Vein endothelial cell (primary cell): ENCODE data around the genes PRICKLE4 and BYSL.

GRCh38 chr6:41287967-41288420 is 1.5 kb upstream of the TREM1 start:
- CAGE, long polyA plus RNA = no peak

GRCh38 chr6:41449747-41450214 is 96.4 kb upstream of the FOXP4 start:
- CAGE, long polyA plus RNA = no peak

GRCh38 chr6:41502797-41503310 is 43.3 kb upstream of the FOXP4 start:
- CAGE, long polyA plus RNA = no peak

- CAGE, long polyA plus RNA = no peak
Observed at GRCh38 chr6:41591220-41592025, 45.2 kb downstream of the FOXP4 start.

- CAGE, long polyA plus RNA = no peak
Observed at GRCh38 chr6:41706598-41707406, 28.6 kb downstream of the TFEB start.

- CAGE, long polyA plus RNA = no peak
Observed at GRCh38 chr6:41744270-41744966, 2.8 kb downstream of the PGC start.

GRCh38 chr6:41780318-41781213 is at the start of gene PRICKLE4:
TSS of gene PRICKLE4 (plus strand) at chr6:41780782.
- CAGE, long polyA plus RNA = no peak

- CAGE, long polyA plus RNA = no peak
Observed at GRCh38 chr6:41784408-41785422, 2.8 kb upstream of the TOMM6 start.

GRCh38 chr6:41921060-41921895 is at the start of gene BYSL:
TSS of gene BYSL (plus strand) at chr6:41921499.
- CAGE, long polyA plus RNA = start-site peak on the plus strand at chr6:41921589-41921712, 23 and 16 reads in 2 replicates

DNA sequence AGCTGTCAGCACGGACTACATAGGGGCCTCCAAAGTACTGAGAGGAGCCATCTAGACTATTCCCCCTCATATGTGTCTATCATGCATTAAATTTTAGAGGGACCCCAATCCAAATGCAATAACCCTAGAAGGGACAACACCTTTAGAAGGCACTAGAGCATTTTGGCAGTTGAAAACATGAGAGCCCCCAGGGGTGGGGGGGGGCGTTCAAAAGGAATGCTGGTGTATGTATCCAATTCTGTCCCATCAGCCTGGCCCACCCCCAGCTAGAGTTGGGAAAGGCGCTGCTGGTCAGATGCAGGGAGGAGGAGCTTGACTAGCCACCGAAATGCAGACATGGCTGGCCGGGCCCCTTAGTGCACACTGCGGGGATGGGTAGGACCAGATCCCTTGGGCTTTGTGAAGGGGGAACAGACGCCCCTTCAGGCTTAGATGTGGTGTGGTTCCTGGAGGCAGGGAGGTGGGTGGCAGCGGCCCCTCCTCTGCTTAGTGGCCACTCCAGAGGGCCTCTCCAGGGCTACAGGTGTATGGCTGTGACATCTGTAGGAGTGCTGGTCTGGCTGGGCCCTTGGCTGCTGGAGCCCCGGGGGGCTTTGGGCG is 6.1 kb downstream of the CCND3 start:
- CAGE, long polyA plus RNA = no peak

- CAGE, long polyA plus RNA = no peak
Observed at GRCh38 chr6:41939432-41939999, 2.1 kb downstream of the CCND3 start.

DNA sequence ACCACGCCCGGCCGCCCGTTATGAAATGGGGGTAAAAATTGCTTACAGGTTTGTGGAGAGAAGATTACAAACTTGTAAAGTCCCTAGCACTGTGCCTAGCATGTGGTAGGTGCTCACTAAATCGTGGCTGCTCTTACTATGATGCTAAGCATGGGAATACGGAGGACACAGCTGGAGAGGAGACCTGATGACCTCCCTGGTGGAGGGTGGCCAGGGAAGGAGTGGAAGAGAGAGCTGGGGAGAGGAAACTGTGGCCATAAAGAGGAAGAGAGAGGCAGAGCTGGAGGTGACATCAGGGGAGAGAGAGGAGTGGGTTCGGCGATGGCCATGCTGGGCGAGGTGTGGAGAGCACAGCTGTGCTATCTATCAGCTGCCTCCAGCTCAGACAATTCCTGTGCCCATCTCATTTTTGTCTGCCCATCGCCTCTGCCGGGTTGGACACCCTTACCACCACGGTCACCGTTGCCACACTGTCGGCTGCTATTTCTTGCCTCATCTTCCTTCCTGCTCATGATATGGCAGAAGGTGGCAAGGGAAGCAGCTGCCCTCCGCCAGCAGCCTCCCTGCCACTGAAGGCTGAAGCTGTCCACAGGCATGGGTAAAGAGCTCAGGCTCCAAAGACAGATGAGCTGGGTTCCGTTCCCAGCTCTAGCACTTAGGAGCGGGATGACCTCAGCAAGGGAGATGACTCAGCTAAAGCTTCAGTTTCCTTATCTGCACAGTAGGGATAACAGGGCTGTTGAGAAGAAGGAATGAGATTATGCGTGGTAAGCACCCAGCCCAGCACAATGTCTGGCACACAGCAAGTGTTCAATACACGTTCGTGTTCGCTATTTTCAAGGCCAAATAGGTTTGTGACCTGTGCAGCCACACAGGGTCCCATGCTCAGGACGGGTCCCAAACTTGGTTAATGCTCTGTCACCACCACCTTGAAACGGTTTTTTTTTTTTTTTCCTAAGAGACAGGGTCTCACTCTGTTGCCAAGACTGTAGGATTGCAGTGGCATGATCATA is 22.0 kb upstream of the TAF8 start:
- CAGE, long polyA plus RNA = no peak

DNA sequence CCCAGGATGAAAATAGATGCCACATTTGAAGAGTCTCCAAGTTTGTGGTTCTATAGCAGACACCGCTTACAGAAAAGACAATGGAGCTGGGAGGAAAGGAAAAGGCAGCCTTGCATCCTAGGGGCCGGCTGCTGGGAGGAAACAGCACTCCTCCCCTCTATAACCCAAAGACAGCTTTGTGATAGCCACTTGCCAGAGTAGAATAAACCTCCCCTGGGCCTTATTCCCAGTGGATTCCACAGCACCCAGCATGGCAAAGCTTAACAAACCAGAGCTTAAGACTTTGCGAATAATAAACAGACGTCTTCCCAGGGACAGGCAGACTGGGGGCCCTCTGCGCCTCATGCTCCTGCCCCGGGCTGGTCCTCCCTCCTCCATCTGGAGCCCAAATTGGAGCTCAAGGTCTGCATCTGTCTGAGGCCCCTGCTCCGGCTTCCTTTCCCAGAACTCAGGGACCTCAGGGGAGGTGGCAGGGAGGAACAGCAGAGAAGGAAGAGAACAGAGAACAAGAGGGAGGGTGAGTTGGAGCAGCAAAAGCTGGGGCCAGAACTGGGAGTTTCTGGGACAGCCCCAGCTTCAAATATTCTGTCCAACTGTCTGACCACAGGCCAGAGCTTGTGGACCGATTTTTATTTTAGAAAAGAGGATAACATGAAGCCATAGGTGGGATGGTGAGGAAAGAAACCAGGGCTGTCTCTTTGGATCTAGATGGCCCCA is 8.7 kb upstream of the TAF8 start:
- CAGE, long polyA plus RNA = no peak

GRCh38 chr6:42044166-42044557 is 6.2 kb upstream of the TAF8 start:
- CAGE, long polyA plus RNA = no peak

GRCh38 chr6:42046552-42047279 is 3.6 kb upstream of the TAF8 start:
- CAGE, long polyA plus RNA = no peak

GRCh38 chr6:42106383-42106644 is 36.1 kb downstream of the C6orf132 start:
- CAGE, long polyA plus RNA = no peak

GRCh38 chr6:42452242-42452664 is 527 bp upstream of the TRERF1 start:
- CAGE, long polyA plus RNA = no peak

DNA sequence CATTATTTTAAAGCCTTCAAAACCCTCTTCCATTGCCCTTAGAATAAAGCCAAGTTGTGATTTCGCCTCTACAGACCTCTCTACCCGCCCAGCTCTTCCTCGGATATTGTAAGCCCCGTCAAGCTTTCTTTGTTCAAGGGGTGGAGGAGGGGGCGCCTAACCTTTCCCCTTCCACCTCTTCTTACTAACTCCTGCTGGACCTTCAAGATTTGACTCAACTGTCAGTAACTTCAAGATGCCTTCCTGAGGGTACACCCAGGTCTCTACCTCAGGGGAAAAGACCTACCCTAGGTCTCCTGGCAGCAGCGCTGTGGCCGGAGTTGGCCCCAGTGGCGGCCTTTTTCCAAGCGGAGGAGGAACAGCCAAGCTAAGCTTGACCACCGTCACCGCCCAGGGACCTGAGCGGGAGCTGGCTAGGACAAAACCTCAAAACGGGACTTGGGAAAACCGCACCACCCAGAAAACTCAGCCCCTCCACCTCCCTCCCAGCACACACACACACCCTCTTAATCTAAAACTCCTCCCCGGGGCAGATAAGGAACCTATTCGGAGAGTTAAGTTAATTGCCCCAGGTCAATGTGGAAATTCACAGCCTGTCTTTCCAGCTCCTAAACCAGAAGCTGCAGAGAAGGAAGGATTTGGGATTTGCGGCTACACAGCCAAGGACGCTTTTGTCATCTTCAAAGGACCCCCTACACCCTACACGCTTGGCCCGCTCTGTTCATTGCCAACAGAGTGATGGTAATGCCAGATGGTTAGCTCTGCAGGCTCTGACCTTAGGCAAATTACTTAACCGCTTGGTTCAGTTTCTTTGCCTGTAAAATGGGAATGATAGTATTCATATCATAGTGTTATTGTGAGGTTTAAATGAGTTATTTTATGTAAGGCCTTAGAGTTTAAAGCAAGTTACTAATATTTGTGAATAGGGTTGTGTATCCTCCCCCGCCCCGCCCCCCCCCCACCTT is 2.7 kb upstream of the TRERF1 start:
- CAGE, long polyA plus RNA = no peak

- CAGE, long polyA plus RNA = no peak
Observed at GRCh38 chr6:42690822-42691330, 31.5 kb downstream of the PRPH2 start.

- CAGE, long polyA plus RNA = no peak
Observed at GRCh38 chr6:42726446-42727695, 4.5 kb upstream of the PRPH2 start.